Measurements from ENCODE around the genes NMBR and ADAT2.

- RRBS: no CpG with 5 or more reads among the region's 3 CpGs
These were observed 920.4 kb upstream of the GJE1 start for GRCh38 chr6:141212226-141212837.

GRCh38 chr6:141326465-141326904 is 806.2 kb upstream of the GJE1 start:
- RRBS: no CpG with 5 or more reads among the region's 6 CpGs

- RRBS: no CpG with 5 or more reads among the region's 21 CpGs
These were observed 317.9 kb upstream of the GJE1 start for GRCh38 chr6:141814856-141815180.

DNA sequence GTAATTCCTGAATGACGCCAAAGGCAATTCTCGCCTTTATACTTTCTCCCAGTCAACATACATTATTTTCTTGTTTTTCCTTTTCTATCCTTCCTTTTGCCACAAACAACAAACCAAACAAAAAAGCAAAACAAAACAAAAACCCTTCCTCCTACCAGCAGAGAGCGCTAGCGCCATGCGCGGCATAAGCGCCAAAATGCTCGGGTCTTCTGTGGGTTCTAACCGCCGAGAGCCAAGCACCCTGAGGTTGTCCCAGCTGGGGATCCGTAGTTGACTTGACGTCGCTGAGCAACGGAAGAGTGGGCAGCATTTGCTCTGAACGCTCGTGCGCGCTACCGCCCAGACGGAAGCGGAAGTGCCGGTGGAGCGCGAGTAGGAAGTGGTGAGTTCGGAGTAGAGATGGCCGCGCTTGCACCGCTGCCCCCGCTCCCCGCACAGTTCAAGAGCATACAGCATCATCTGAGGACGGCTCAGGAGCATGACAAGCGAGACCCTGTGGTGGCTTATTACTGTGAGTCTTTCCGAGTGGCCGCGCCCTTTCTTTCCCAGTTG is at the start of gene NMBR:
NMBR (minus strand) TSS at position 234 of the 552 bp plus-strand sequence.
- RRBS: no CpG with 5 or more reads among the region's 35 CpGs

- RRBS: no CpG with 5 or more reads among the region's 3 CpGs
These were observed 228.9 kb downstream of the HIVEP2 start for GRCh38 chr6:142716012-142716551.

GRCh38 chr6:142769488-142770403 is 175.2 kb downstream of the HIVEP2 start:
- RRBS: no CpG with 5 or more reads among the region's 21 CpGs

GRCh38 chr6:142879473-142880230 is 65.3 kb downstream of the HIVEP2 start:
- RRBS: no CpG with 5 or more reads among the region's 4 CpGs

DNA sequence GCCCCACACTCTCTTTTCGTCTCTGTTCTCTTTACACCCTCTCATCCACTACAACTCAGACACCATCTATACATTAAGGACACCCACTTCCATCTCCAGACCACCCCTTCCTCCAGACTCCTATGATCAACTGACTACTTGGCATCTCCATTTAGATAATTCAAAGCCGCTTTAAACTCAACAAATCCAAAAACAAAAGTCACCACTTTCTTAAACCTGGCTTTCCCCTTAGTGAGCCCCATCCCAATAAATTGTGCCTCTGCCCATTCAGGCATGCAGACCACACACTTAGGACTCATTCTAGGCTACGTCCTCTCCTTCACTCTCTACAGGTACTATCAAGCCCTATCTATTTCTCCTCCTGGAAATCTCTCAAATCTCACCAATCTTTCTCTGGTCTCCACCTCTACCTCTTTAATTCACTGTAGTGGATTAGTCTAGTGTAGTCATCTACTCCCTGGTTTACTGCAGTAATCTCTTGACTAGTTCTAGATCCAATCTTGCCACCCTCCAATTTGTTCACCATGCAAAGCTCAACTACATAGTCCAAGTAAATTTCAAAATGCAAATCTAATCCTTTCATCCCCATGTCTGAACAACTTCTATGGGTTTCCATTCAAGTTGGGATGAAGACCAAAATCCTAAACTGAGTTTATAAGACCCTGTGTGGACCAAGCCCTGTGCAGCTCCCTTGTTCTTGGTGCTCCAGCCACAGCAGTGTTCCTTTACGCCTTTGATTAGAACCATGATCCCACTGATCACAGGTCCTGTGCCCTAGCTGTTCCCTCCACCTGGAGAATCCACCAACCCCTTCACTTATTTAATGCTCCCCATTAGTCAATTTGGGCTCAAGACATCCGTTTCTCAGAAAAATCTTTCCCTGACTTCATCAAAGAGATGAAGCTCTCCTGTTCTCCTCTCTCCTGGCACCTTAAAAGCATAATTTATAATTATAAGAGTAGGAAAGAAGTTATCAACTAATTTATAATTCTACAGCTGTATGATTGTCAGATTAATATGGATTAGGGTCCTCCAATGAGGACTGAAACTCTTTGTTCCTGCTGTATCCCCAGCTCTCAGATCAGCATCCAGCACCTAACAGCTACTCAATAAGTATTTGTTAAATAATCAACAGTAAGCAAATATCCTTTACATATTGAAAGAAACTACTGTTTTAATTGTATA is 28.9 kb downstream of the HIVEP2 start:
- RRBS: no CpG with 5 or more reads among the region's 5 CpGs

- RRBS: 2% methylated on average over 10 of the region's 40 CpGs
These were observed 2.6 kb upstream of the HIVEP2 start for GRCh38 chr6:142947451-142948087.

DNA sequence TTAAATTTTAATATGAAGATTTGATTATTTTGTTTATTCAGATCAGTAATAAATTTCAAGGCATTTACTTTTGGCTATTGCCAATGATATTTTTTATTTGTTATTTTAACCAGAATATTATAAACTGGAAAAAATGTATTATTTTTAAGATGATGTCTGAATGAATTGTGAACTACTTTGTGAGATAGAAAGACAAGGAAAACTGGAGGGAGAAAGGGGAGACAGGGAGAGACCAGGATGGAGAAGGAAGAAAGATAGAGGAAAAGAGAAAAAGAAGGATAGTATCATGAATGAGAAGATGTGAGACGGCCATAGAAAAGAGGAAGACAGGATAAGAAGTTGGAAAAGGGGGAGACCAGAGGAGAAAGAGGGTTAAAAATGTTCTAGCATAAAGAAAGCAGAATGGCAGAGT is 120.8 kb downstream of the AIG1 start:
- RRBS: no CpG with 5 or more reads among the region's 1 CpG

DNA sequence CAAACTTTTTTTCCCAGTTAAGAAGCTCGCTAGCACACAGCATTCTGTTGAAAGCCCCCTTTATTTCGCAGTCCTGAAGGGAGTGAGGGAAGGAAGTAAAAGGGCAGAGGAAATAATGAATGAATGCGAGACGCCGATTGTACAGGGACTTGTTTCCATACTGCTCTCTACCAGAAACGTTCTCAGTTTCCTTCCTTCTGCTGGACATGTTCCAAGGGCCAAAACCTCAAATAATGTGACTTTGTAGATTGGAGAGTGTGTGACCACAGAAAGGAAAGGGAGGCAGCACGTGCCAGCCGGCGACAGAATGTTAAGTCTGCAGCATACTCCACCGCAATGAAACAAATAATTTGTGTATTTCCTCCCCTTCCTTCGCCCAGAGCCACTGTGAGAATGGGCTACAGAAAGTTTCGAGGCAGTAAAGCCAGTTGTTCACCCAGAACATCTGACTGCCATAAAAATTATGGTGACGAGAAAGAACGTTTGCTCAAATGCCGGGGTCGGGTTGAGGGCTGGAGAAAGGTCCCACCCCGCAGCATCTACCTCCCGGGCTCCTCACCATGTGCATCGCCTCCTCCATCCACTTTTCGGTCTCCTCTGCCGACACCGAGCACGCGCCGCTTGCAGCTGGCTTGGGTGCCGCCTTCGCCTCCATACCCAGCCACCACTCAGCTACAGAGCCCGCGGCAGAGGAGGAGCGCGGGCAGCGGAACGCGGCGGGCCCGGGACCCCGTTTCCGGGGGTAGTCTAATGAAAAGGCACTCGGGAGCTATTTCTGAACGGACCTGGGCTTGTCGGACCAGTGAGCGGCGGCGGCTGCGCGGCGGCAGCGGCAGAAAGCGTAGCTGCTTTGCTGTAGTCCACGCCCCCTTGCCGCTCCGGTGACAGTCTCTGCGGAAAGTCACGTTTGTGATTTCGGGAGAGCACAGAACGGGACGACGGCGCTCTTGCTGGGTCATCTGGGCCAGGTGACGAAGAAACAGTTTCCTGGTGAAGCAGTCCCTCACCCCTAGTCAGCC is at the start of gene ADAT2:
ADAT2 (minus strand) TSS at position 692 of the 1,019 bp plus-strand sequence.
- RRBS: 2% methylated on average over 4 of the region's 60 CpGs

- RRBS: no CpG with 5 or more reads among the region's 2 CpGs
These were observed 31.8 kb upstream of the FUCA2 start for GRCh38 chr6:143543288-143543723.

DNA sequence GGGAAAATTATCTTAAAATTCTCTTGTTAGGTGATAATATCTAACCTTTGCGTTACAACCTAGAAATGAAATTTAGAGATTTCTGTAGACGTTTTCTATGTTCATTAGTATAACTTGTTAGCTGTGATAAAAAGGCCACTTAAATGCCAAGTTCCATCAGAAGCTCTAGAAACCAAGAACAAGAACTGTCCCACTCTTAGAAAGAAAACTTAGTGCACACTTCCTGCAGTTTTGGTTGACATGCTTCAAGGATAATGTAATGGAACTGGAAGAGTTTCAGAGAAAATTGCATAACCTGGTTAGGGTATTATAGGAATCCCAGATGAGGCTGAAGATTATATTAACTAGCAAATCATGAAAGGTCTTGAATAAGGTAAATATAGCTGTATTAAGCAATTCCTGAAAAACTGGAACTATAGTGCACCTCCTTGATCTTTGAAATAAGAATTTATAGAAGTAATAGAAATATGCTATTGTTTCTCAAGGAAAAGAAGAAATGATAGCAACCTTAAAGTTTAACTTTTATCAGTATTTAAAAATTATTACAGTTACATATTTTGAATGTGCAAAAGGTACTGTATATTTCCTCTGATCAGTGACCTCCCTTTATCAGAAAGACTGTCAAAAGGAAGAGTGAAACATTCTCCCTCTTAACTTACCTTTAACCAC is 1.8 kb upstream of the PHACTR2 start:
- RRBS: no CpG with 5 or more reads among the region's 2 CpGs

GRCh38 chr6:143950832-143951362 is 57.2 kb downstream of the PLAGL1 start:
- RRBS: no CpG with 5 or more reads among the region's 3 CpGs

DNA sequence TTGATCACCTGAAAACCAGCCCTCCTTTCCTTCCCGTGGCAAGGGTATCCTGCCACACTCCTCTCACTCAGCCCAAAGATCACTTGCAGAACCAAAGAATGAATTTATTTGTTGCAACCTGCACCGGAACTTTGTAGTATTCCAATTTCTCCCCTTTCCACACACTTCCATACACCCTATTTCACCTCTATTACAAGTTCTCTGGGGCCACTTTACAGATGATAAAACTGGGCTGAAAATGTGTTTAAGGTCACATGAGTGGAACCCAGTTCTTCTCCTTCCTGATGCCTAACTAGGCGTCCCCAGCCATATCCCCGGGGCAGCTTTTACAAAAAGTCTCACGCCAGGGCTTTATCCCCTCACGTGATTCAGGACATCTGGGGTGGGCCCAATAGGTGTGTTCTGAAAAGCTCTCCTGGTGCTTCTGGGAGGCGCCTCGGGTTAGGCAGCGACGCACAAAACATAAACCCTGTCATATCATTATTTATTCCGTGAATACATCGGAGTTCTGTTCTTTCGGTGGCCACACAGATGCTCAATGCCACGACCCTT is 32.2 kb downstream of the SF3B5 start:
- RRBS: no CpG with 5 or more reads among the region's 14 CpGs

GRCh38 chr6:144285714-144285972 is 508 bp downstream of the UTRN start:
- RRBS: 3% methylated on average over 7 of the region's 21 CpGs

DNA sequence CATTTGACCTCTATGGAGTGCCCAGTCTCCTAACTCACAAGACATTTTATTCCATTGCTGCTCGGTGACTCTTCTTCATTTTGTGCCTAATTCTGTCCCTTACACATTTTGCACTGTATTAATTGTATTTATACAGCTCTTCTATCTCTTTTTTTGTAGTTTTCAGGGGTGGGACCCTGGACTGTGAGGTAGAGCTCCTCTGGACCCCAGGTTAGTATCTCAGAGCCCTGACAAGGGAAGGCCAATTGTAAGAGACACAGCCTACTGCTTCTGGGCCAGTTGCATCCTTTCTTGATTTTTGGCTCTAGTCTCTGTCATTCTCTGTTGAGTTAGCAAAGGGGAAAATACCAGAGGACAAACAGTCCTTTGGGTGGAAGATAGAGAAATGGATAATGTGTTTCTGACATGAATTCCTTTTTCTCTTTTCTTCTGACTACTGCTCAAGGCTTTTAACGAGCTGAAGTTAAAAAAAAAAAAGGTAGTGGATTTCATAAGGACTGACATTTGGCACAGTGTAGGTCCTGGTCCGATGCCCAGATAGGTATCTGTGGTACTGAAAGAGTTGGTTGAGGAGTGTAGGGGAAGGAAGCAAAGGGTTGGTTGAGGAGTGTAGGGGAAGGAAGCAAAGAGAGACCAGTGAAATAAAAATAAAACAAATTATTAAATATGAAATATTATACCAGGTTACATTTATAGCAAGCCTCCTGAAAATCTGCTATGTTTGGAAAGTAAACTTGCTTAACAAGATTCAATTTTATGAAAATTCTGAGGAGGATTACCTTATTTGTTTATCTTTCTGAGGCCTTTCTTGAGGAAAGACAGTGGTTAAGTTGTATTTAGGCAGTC is 11.7 kb downstream of the UTRN start:
- RRBS: no CpG with 5 or more reads among the region's 3 CpGs

GRCh38 chr6:144325340-144325804 is 40.2 kb downstream of the UTRN start:
- RRBS: no CpG with 5 or more reads among the region's 2 CpGs

DNA sequence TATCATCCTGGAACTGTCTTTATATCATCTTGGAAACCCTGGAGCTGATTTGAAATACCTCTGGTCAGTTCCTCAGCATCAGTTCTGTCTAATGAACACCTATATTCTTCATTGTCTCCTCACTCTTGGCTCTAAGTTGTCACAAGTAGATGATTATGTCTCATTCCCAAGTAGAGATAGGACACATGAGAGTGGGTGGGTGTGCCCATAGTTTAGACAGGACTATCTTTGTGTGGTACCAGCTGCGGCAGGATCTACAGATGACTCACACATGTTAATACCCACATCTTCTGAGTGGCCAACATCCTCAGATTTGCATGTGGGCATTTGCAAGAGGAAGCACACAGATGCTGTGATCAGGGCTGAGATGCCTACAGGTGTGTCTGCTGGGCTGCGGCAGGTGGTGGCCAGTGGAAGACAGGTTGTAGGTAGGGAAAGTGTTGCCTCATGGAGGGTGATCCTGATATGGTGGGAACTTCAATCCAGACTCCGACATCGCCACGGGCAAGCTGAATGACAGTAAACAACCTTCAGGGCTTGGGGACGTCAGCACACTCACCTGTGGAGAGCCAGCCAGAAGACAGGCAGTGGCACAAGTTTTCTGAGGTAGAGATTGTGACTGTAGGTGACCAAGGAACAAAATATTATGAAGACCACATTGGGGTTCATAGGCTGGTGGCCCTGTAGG is 50.8 kb downstream of the UTRN start:
- RRBS: no CpG with 5 or more reads among the region's 6 CpGs

DNA sequence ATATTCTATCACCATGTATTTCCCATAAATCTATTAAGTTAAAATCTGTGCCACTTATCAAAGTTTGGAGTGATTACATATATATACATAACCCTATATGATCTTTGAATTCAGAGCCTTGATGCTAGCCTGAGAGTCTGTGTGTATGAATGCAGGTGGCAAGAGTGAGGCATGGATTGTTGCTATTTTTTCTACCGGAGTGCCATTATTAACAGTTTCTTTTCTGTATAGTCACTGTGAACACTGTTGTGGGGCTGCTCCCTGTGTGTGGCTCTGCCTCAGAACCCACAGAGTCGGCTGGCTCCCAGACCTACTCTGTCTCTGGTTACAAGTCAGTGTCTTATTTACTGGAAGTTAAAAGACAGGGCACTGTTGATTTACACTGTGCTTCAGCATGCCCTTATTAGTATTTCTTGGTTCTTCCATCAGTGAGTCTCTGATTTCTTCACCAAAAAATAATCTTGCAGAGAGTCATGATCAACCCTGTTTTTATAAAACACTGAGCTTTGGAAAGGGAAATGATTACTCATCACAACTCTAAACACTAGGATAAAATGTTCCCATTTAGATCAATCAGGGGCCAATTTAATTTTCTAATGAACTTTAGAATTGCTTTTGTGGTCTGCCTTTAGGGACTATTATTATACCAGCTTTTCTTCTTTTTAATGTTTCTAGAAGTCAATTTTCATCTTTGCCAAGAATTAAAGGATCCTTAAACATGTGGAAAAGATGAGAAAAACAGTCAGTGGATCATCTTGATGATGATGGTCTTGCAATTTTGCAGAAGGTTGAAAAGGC is 92.5 kb downstream of the UTRN start:
- RRBS: no CpG with 5 or more reads among the region's 2 CpGs

Measured in brain (tissue), 1 donor.